ENCODE results near the gene ENTPD7.

GRCh38 chr10:97380335-97381226 is 20.6 kb downstream of the RRP12 start:
- PRO-cap, result no peak

DNA sequence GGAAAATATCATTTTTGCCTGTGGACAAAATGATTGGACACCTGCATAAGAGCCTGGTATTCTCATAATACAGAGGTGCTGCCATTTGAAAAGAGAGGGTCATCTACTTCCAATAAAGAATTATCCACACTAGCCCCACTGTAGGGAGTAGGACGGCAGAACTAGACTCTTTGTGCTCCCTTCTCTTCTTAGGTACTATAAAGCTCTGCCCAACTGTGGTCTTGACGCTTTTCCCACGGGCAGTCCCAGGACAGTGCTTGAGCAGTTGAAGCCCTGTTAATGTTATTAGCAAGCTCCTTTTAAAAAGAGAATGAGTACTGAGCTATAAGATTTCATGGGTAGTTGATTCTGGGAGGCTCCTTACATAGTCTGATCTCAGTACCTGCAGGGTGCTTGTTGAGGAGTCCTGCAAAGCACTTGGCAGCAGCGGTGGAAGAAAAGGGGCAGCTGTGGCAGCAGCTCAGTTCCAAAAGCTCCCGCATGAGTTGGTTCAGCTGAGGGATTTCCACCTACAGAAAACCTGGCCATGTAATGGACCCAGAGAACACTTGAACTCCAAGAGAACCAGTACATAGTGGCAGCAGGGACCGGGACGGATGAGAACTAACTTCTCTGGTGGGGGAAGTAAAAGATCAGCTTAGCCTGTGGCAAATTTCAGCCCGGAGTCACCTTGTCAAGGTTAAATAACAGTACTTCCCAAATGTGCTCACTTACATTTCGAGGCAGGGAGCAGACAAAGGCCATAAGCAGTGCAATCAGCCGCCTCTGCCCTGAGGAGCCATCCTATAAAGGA is 15.3 kb downstream of the ZDHHC16 start:
- PRO-cap, result no peak

DNA sequence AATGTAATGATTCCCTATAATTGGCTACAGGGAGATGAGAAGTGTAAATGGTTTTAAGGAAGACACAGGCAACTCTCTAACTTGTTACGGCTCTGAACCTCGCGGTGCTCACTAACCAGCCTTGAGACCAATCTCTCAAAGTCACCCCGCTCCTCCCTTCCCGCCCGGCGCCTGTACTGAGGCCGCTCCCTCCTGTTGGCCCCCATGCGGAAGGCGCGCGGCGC is 273 bp downstream of the MMS19 start:
- PRO-cap, result no peak

GRCh38 chr10:97601200-97601654 is 11.7 kb downstream of the C10orf62 start:
- PRO-cap, result no peak

DNA sequence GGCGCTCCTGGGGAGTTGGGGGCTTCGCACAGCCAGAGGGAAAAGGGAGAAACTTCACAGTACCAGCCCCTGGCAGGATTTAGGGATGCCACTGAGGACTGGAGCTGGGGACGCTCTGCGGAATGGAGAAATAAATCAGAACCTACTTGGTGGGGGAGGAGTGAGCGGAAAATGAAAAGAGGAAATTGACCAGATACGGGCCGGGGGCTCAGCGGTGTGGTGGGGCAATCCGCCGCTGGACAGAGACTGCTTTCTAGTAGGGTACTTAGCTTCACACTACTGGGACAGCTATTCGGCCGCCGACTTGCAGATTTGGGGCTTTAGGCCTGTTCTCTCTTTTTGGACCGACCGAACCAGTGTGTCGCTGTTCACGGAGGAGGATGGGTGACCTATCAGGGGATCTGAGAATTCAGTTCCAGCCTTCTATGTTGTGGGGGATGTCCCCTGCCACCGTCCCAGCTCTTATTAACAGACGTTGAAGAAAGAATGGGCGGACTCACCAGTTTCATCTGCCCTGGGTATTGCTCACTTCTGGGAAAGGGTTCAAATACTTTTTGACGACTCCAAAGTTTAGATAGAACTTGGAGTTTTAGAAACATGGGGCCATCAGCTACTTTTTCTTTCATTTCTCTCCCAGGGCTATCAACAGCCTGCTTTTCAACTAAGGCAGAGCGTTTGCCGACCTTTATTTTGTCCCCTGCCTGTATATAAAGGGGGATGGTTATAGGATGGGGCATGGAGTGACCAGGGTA is 927 bp downstream of the PI4K2A start:
- PRO-cap, result no peak

- PRO-cap, result no peak
Observed at GRCh38 chr10:97684381-97685504, 2.3 kb downstream of the AVPI1 start.

- PRO-cap, result no peak
Observed at GRCh38 chr10:97712045-97712646, 1.4 kb upstream of the MARVELD1 start.

DNA sequence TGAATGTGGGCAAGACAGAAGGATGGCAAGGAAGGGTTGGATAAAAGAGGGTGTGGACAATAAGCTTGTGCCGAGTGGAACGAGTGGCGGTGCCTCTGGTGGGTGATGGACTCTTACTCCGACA is 570 bp upstream of the MARVELD1 start:
- PRO-cap, result no peak

DNA sequence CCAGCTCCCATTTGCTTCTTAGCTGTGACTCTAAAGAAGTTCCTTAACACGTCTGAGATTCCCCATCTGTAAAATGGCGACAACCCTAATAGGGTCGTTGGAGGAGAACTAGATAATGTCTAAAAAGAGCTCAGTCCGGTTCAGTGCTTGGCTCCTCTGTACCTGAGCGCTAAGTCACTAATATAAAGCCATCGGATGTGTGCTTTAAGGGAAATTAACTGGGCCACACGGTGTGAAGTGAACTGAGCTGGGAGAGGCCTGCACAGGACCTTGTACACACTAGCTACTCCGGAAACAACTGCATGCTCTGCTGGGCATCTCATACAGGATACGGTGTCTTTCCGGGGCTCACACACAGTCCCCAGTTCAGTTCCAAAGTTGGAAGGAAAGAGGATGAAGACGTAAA is 456 bp upstream of the ZFYVE27 start:
- PRO-cap, result no peak

GRCh38 chr10:98168163-98169333 is 34.1 kb downstream of the R3HCC1L start:
- PRO-cap, result no peak

DNA sequence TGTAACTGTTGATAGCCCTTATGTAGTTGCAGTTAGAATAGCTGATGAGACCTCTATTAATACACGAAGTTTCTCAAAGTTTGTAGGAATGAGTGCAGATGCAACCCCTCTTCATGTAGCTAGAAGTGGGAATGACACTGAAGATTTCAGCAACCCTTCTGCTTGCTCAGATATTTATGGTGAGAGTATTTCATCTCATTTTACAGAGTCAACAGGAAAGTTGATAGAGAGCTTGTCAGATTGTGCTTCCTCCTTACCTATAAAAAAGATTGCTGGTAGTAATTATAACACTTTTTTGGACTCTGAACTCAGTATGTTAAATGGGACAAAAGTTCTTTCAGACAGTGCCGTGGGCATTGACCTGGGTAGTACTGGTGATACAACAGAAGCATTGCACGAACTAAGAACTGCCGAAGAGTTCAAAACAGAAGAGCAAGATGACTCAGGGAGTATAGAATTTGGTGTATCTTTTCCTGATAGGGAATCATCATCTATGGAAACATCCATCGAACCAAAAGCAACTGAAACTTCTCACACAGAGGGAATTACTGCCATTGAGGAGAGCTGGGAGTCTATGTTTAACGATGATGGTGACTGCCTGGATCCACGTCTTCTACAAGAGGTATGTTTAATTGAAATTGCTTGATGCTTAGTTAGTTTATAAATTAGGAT is 58.6 kb downstream of the LOXL4 start:
- PRO-cap, result no peak

DNA sequence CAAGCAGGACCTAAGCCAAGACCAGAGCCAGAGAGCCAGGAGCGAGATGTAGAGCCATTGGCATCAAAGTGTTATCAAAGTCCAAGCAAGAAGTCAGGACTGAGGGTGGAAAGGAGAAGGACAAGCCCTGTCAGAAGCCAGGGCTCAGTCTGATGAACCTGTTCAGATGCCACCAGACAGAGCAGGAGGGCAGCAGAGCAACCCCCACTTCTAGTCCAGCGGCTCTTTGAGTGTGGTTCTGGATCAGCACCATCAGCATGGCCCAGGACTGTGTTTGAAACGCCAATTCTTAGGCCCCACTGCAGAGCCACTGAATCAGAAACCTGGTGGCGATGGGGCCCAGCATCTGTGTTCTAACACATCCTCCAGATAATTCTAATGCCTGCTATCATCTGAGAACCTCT is 6.9 kb upstream of the LOXL4 start:
- PRO-cap, result no peak

GRCh38 chr10:98778017-98778901 is 331.5 kb upstream of the HPS1 start:
- PRO-cap, result no peak

- PRO-cap, result no peak
Observed at GRCh38 chr10:99530668-99531433, 1.9 kb upstream of the NKX2-3 start.

DNA sequence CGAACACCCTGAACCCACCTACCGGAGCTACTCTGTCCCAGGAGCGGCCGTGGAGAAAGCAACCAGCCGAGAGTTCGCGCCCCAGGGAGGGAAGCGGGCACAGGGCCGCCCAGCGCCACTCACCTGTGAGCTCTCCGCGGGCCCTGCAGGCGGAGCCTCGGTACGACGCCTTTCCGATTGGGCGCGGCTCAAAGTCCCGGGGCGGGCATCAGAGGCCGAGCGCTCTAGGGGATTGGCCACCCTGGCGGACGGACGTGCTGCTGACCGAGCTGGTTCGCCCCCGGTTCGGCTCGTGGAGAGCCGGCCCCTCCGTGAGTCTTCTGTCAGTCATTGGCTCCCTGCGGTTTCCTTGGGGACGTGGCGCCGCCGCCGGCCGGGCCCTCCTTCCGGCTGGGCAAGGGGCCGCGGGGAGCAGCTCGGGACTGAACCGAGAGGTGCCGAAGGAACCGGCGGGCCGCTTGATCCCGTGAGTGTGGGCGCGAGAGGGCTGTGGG is at the start of gene ENTPD7:
Gene ENTPD7 (plus strand): TSS at position 387 of the 494 bp plus-strand sequence.
- PRO-cap, result bidirectional peak, plus-strand start at position 385 of the sequence, minus-strand start at position 127 of the sequence

GRCh38 chr10:99779048-99779708 is 3.3 kb upstream of the ABCC2 start:
- PRO-cap, result no peak

DNA sequence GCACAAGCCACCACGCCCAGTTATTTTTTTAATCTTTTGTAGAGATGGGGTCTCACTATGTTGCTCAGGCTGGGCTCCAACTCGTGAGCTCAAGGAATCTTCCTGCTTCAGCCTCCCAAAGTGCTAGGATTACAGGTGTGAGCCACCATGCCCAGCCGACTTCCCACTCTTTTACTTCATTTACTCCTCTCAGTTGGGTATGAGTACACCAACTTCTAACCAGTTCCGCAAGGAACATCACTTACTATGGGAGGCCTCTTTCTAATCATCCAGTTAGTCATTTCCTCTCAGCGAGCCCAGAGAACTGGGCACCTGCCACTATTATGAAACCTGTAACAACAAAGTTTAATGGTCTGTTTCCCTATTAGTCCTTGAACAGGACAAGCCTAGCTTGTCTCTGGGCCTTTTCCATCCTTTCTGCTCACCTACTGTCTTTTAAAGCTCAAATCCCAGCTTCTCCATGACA is 88.9 kb downstream of the DNMBP start:
- PRO-cap, result no peak

GRCh38 chr10:100046013-100046423 is 35.7 kb downstream of the CPN1 start:
- PRO-cap, result no peak

GRCh38 chr10:100101383-100101733 is 19.7 kb upstream of the CPN1 start:
- PRO-cap, result no peak

DNA sequence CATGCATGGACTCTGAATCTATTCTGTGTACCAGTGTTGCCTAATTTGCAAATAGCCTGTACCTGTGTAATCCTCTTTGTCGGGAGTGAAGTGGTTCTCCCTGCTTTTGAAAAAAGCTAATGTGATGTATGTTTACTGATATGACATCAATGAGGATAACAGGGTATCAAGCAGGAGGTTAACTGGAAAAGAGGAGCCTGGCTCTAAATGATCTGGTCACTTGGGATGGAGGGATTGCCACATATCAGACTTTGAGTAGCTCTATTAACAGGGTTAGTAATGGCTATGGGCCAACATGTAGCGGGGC is 20.0 kb upstream of the CPN1 start:
- PRO-cap, result no peak

All from neural crest cell (in vitro differentiated cells).